Measurements from ENCODE around the genes HSPB8 and CCDC60.

GRCh38 chr12:119178327-119179233 is at the start of gene HSPB8:
Gene HSPB8 (plus strand): TSS chr12:119178931.
- PRO-cap = no peak
- RAMPAGE, long total RNA = no peak

GRCh38 chr12:119334085-119334849 is at the start of gene CCDC60:
Gene CCDC60 (plus strand): TSS chr12:119334729.
- PRO-cap = no peak
- RAMPAGE, long total RNA = no peak

DNA sequence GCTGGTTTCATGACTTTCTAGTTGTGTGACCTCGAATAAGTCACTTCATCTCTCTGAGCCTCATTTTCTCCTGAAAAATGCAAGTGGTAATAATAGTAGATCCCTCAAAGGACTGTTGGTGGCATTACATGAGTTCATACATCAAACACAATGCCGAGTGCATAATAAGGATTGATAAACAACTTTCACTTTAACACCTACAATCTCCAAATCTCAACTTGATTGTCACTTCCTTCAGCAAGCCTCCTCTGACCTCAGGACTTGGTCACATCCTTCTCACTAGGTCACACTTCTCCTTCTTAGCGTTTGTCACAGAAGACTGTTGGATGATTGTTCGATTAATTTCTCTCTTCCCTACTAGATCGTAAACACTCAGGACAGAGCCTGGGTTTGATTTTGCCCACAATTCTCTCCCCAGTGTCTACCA is 7.9 kb upstream of the PRKAB1 start:
- PRO-cap = no peak
- RAMPAGE, long total RNA = no peak

DNA sequence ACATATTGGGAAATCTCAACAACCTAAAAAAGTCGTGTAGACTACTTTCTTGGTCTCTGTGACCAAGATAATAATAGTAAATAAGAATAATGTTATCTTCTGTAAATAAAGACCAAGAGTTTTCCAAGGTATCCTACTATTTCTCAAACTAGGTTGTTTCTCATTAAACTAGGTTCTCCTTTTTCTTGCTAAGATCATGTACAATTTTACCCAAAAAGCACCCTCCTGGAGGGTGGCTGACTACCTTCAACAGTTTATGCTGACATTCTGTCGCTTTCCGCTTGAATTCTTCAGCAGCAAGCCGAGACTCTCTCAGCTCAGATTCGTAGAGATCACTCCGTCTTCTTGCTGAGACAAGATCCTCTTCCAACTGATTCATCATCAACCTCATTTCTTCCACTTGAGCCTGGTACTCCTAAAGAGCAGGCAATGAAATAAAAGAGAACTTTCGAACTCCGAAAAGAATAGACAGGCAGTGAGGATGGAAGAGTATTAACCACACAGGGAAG is 100.6 kb downstream of the CIT start:
- PRO-cap = no peak
- RAMPAGE, long total RNA = no peak

- PRO-cap = no peak
- RAMPAGE, long total RNA = no peak
Measured at GRCh38 chr12:120064112-120065080, 52.2 kb downstream of the RAB35 start.

DNA sequence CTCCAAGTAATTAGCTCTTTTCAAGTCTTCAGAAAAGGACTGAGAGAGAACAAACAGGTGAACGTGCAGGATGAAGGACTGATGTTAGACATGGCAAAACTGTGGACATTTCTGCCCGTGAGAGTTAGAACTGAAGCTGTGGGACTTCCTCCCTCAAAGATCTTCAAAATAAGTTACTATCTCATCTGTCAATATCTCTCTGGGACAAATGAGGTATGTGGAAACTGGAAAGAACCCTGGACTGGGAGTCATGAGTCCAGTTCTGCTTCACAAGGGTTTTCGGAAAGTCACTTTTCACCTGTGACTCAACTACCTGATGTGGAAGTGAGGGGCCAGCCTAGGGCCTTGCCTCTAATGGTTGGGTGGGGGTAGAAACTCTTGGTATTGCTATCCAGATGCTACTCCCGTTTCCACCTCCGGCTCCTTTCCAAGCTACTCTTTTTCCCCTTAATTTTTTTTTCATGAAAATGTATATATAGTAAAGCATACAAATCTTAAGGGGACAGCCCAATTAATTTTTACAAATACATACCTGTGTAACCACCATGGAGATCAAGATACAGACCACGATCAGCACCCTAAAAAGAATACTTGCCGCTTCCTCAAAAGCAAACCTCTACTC is 47.2 kb downstream of the RAB35 start:
- PRO-cap = no peak
- RAMPAGE, long total RNA = no peak

DNA sequence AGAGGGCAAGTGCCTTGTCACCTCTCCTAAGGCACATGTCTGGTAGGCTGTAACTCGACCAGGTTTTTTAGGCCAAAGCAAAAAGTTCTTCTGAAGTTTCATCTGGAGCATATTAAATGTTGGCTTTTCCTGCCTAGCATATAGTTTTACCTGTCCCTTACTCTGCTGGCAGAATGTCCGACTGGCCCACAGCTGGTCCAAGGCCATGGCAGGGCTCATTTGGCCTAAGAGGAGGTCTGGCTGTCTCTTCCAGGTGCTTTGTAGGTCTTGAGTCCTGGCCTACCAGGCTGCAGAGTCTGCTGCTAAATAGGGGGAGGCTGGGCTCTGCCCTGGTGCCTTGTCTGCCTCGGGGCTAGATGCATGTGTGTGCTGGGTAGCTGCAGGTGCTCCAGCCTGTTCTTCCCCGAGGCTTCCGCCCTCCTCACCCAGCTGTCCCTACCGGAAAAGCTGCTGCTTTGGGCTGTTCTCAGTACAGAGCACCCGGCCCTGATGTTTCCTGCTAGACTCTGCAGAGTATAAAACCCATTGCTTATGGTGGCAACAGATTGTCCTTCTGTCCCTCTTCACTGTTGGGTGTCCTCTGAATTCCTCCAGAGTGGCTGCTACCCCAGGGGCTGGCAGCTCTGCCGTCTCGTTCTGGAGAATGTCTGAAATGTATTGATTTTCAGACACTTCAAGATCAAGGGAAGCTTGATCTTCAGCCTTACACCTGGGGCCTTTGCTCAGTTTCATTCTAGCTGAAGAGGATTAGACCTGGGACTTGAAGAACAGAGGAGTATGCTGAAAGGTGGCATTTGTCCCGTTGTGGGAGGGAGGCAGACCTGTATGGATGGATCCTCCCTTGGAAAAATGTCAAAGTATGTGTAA is 37.7 kb downstream of the RAB35 start:
- PRO-cap = no peak
- RAMPAGE, long total RNA = no peak

DNA sequence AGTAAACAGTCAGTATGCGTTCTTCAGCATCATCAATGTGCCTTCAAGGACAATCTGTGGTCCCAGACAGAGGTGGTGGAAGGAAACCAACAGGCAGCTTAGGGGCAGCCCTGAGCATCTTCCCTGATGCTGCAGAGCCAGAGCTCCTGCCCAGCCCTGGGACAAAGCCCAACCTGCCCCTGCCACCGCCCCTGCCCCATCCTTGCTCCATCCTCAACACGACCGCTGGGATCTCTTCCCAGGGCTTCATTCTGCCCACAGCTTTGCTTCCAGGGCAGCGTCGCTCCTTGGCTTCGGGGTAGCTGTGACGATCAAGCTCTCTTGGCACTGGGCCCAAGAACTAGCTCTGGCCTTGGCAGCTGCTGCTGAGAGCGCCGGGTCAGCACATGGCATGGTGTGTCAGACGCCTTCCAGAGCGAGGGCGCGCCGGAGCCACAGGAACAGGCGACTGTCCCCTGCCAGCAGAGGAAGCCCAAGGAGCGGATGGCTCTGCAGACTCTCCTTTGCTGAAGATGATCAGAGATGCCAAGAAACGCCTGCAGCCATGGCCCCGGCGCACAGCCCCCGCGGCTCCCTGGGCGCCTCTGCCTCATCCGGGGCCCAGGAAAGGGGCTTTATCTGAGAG is 16.0 kb downstream of the RAB35 start:
- PRO-cap = no peak
- RAMPAGE, long total RNA = no peak

DNA sequence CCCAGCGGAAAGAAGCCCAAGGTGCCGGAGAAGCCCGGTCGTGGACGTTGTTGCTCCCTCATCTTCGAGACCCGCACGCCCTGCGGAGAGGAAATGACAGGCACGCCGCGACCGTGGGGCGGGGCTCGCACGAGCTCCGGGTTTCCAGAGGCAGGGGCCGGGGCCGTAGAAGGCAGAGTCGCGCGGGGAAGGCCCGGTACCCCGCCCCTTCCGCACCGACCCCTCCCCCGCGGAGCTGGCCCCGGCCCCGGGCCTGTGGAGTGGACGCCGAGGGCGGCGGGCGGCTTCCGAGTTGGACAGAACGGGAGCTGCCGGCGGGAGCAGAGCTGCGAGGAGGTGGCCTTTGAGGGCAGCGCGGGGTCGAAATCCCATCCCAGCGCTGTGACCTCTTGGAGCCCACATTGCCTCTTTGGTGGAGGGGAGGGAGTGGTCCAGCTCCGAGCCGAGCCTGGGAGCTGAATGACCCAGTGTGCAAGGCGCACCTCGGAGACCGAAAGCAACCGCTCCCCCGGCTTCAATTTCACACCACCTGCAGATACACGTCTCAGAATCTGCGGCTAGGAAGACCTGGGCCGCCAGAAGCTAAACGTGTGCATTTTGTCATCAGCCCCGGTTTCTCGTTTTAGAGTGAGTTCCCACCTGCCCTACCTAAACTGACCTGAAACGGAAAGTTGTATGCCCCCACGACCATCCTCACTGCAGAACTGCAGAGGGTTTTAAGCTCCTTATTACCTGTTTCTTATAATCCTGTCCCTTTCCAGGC is 670 bp upstream of the RAB35 start:
- PRO-cap = bidirectional peak, plus-strand start at position 147 of the sequence, minus-strand start at position 90 of the sequence; bidirectional peak, plus-strand start at position 467 of the sequence, minus-strand start at position 461 of the sequence; bidirectional peak, plus-strand start at position 547 of the sequence, minus-strand start at position 553 of the sequence
- RAMPAGE, long total RNA = no peak

DNA sequence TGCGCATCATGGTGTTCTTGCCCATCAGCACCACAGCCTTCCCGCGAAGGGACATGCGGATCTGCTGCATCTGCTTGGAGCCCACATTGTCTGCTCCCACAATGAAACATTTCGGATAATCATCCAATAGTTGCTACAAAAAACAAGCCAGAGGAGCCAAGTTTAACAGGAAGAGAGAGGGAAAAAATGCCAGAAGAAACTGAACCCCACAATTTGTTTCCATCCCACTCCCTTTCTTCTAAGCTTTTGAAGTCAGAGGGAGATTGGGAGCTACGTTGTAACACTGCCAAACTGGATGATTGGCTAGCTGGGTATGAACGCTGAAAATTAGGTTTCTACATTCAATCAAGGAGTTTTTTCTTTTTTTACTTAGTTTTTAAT is 1.6 kb downstream of the RPLP0 start:
- PRO-cap = no peak
- RAMPAGE, long total RNA = no peak

GRCh38 chr12:120211132-120212150 is 10.5 kb upstream of the RPLP0 start:
- PRO-cap = no peak
- RAMPAGE, long total RNA = no peak

DNA sequence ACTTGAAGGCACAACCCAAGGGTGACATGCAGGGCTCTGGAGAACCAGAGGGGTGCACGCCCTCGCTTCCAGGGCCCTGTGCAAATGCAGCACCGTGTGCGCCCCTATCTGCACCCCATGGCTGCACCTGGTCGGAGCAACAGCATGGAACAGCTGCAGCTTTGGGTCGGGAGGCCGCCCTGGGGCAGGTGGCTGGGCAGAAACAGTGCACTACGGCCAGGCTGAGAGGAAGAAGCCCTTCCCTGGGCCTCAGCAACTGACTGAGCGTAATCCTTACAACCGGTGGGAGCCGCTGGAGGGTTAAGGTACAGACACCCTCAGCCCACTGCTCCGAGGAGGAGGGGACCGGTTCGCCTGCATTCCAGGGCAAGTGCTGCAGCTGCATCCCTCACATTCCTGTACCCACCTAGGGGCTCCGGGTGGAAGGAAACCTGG is 27.8 kb upstream of the RPLP0 start:
- PRO-cap = bidirectional peak, plus-strand start at position 208 of the sequence, minus-strand start at position 119 of the sequence
- RAMPAGE, long total RNA = no peak

DNA sequence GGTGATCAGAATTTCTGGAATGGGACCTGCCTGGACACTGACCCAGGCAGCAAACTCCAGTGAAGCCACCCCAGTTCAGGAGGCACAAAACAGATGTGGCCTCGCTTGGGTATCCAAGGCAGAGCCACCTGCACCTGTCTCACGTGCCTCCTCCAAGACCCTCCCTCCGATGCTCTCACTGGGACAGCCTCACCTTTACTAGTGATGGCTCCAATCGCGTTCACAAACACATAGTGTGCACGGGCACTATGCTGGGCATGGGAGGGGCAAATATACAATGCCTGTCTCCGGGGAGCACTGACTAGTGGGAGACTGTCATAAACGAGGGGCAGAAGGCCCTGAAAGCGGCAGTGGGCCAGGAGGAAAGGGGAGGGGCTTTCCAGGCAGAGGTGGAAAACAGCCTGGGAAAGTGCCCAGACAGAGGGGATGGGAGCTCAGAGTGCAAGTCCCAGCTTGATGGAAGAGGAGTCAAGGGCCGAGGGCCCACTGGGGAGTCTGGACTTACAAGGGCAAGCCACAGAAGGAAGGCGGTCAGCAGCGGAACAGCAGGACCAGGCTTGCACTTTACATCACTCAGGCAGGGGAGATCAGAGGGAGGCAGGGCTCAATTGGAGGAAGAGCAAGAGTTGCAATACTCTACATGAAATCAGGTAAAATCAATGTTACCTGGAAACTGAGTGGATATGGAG is 24.1 kb downstream of the PXN start:
- PRO-cap = no peak
- RAMPAGE, long total RNA = no peak

DNA sequence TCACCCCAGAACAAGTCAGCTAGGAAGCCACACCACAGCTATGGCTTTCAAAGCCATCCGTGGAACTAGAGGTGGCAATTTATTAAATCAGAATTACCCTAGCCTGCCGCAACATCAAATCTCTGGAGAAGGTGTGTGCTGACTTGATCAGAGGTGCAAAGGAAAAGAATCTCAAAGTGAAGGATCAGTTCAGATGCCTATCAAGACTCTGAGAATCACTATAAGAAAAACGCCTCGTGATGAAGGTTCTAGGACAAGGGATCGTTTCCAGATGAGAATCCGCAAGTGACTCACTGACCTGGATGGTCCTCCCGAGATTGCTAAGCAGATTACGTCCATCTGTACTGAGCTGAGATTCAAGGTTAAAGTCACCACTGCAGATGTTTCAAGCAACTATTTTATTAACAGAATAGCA is 18.1 kb downstream of the PXN start:
- PRO-cap = no peak
- RAMPAGE, long total RNA = no peak

DNA sequence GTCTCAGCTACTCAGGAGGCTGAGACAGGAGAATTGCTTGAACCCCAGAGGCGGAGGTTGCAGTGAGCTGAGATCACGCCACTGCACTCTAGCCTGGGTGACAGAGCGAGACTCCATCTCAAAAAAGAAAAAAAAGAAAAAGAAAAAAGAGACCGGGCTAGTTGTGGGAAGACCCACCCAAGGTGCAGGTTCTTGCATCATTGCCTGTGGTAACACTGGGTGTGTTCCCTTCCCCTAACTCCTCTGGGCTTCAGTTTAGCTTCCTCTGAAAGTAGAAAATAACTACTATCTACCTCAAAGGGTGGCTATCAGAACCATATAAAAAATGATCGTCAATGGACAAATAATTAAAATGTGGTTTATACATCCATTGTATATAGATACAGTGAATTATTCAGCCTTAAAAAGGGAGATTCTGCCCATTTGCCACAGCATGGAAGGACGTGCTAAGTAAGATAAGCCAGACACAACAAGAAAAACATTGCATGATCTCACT is 12.1 kb downstream of the PXN start:
- PRO-cap = no peak
- RAMPAGE, long total RNA = no peak

DNA sequence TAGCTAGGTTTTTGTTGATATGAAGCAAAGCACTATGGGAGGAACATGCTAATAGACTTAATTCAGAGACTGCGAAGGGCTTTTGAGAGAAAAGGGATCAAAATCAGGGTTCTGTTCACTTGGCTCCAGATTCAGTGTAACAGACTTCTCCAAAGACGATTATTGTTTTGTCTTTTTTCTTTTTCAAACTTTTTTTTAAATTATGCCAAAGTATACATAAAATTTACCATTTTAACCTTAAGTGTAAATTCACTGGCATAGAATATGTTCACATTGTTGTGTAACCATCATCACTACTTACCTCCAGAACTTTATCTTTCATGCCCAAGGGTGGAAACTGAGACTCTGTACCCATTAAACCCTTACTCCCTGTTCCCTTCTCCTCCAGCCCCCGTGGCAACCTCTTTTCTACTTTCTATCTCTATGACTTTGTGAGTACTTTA is 8.7 kb upstream of the SIRT4 start:
- PRO-cap = bidirectional peak, plus-strand start at position 79 of the sequence, minus-strand start outside the sequence
- RAMPAGE, long total RNA = no peak

DNA sequence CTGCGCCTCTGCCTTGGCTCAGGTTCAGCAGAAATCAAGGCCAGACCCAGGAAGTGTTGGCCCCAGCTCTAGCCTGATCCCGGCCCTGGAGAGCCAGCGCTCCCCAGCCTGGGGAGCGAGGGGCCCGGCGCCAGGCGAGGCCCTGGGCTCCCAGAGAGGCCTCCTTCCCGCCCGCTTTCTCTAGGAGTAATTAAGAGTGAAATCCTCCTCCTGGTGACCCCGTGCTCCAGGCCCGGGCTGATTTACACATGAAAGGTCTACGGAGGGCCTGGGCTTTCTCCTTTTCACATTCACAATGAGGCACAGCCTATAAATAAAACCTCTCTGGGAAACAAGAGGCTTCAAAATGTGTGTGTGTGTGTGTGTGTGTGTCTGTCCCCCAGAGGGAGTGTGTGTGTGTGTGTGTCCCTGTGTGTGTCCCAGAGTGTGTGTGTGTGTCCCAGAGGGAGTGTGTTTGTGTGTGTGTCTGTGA is 23.9 kb upstream of the COX6A1 start:
- PRO-cap = no peak
- RAMPAGE, long total RNA = no peak

DNA sequence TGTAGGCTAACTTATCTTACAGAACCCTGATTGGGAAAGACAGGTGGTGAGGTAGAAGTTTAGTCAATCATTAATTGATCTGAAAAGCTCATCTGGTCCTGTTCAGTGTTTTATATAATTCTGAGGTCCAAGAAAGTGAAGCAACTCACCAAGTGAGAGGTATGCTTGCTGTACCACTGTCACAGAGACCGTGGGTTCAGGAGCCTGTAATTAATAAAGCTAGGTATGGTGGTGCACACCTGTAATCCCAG is 7.2 kb downstream of the GATC start:
- PRO-cap = no peak
- RAMPAGE, long total RNA = no peak

DNA sequence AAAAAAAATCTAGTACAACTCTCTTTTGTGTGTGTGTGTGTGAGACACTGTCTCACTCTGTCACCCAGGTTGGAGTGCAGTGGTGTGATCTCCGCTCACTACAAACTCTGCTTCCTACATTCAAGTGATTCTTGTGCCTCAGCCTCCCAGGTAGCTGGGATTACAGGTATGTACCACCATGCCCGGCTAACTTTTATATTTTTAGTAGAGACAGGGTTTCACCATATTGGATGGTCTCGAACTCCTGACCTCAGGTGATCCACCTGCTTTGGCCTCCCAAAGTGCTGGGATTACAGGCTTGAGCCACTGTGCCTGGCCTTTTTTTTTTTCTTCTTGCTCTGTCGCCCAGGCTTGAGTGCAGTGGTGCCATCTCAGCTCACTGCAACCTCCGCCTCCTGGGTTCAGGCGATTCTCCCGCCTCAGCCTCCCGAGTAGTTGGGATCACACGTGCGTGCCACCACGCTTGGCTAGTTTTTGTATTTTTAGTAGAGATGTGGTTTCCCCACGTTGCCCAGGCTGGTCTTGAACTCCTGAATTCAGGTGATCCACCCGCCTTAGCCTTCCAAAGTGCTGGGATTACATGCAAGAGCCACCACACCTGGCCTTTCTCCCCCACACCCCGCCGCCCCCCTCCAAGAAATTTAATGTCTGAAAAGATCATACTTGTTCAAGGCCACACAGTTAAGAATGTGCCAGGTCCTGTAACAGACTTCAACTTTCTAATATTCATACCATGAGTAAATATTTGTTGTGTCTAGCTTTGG is 8.8 kb downstream of the GATC start:
- PRO-cap = no peak
- RAMPAGE, long total RNA = no peak

- PRO-cap = no peak
- RAMPAGE, long total RNA = no peak
Measured at GRCh38 chr12:120474552-120475081, 5.1 kb upstream of the SRSF9 start.

Data from OCI-LY7 (cell line).